ENCODE measurements around the genes CEL and SARDH.

- PRO-cap = no peak
These were observed 5.6 kb downstream of the GFI1B start for GRCh38 chr9:132983816-132984721.

DNA sequence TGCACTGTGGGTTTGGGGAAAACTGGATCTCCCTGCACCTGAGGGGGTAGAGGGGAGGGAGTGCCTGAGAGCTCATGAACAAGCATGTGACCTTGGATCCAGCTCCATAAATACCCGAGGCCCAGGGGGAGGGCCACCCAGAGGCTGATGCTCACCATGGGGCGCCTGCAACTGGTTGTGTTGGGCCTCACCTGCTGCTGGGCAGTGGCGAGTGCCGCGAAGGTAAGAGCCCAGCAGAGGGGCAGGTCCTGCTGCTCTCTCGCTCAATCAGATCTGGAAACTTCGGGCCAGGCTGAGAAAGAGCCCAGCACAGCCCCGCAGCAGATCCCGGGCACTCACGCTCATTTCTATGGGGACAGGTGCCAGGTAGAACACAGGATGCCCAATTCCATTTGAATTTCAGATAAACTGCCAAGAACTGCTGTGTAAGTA is at the start of gene CEL:
TSS of gene CEL (plus strand) at position 135 of the 432 bp plus-strand sequence.
- PRO-cap = no peak

DNA sequence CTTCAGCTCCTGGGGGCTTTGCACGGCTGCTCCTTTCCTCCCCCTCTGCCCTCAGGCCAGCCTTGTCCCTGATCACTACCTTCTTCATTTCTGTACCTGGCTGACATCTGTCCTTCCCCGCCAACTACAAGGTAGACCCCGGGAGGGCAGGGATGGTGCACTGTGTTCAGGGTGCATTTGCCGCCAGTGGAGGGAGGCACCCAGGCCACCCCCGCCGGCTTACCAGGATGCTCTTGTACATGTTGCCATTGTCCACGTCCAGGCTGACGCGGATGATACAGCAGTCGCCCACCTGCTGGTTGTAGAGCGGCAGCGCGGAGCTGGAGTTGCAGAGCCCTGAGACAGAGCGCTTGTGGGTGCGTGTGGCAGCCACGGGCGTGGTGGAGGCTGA is 19.7 kb downstream of the RALGDS start:
- PRO-cap = no peak

DNA sequence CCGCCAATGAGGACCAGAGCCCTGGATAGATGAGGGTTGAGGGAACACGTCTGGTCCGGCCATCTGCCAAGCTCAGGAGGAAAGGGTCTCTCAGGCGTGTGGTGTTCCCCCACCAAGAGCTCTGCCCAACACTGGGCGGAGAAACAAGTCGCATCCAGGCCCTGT is 1.5 kb downstream of the RALGDS start:
- PRO-cap = bidirectional peak, plus-strand start at position 24 of the sequence, minus-strand start outside the sequence; bidirectional peak, plus-strand start outside the sequence, minus-strand start at position 123 of the sequence

GRCh38 chr9:133121928-133122503 is 976 bp upstream of the RALGDS start:
- PRO-cap = no peak

- PRO-cap = bidirectional peak, plus-strand start at chr9:133133976, minus-strand start at chr9:133133803
These were observed 12.9 kb upstream of the RALGDS start for GRCh38 chr9:133133684-133134568.

- PRO-cap = unidirectional peak, plus-strand start at chr9:133252688
These were observed 43.0 kb upstream of the OBP2B start for GRCh38 chr9:133251653-133252816.

DNA sequence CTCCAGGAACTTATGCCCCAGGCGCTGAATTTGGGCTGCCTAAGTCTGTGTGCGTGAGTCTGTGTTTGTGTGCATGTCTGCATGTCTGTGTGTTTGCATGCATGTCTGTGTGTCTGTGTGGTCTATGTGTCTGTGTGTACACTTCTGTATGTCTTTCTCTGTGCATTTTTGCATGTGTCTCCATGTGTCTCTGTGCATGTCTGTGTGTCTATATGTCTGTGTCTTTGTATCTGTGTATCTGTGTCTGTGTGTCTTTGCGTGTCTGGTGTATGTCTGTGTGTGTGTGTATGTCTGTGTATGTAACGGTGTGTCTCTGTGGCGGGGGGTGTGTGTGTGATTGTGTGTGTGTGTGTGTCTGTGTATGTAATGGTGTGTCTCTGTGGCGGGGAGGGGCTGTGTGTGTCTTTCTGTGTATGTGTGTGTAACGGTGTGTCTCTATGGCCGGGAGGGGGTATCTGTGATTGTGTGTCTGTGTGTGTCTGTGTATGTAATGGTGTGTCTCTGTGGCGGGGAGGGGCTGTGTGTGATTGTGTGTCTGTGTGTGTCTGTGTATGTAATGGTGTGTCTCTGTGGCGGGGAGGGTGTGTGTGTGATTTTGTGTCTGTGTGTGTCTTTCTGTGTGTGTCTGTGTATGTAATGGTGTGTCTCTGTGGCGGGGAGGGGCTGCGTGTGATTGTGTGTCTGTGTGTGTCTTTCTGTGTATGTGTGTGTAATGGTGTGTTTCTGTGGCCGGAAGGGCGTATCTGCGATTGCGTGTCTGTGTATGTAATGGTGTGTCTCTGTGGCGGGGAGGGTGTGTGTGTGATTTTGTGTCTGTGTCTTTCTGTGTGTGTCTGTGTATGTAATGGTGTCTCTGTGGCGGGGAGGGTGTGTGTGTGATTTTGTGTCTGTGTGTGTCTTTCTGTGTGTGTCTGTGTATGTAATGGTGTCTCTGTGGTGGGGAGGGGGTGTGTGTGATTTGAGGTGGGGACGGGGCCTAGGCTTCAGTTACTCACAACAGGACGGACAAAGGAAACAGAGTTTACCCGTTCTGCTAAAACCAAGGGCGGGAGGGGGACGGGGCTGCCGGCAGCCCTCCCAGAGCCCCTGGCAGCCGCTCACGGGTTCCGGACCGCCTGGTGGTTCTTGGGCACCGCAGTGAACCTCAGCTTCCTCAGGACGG is 45.9 kb upstream of the OBP2B start:
- PRO-cap = no peak

DNA sequence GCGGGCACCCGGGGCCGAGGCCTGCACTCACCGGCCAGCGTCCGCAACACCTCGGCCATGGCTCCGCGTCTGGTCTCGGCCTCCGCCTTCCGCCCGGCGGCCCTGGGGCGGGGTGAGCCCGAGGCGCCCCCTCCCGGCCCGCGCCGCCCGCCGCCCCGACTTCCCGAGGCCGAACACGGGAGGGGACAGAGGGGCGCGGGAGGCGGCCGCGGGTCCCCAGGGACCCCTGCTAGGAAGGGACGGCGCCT is 60.9 kb downstream of the SURF6 start:
- PRO-cap = bidirectional peak, plus-strand start at position 188 of the sequence, minus-strand start at position 71 of the sequence

- PRO-cap = no peak
These were observed 7.3 kb downstream of the SURF4 start for GRCh38 chr9:133368248-133369214.

DNA sequence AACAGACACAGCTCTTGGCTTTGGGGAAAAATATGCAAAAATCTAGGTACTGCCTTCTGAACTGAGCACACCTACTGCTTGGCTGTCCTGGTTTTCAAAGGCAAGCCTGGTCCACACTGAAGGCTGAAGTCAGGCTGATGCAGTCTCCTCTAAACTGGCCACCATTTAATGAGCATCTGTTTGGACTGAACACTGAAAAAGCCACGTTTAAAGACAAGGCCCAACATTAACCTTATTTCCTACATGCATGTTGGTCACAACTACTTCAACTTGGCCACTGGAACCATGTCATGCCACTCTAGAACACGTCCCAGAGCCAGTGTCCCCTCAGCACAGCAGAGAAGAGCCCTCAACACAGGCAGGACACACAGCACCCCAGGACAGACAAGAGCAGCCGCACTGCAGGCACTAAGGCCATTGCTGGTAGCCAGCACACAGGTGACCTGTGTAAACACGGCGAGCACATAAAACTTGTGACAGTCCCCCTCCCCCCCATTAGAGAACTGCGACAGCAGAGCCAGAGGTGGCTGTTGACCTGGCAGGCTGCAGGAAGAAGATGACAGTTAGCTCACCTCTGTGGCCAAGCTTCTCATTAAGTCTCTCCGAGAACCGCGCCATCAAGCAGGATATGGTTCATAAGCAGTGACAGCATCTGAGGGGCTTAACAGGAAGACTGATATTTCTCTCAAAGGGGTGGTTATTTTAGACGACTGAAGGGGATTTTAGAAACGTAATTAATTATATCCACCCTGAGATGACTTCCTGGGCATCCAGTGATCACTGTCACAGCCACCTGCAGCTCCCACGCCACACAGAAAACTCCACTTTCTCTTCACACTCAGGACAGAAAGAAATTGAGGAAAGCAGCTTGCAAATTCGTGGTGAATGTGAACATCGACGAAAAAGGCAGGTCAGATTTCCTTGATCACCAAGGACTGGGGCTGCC is 5.3 kb downstream of the SURF4 start:
- PRO-cap = no peak

DNA sequence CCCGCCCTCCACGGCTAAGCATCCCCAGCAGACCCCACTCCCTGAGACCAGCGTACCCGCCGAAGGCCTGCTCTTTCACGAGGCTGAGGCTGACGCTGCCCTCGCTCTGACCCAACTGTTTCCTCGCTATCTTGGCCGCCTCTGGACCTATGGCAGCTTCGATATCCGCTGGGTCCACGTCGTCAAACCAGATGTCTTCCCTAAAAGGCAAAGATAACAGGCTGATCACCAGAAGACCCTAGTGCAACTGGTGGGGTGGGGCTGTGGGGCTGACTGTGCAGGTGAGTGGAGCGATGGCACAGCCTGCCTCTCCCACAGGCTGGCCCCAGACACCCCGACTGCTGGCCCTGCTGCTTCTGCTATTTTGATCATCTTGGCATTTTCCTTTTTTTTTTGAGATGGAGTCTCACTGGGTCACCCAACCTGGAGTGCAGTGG is 5.1 kb downstream of the REXO4 start:
- PRO-cap = no peak

DNA sequence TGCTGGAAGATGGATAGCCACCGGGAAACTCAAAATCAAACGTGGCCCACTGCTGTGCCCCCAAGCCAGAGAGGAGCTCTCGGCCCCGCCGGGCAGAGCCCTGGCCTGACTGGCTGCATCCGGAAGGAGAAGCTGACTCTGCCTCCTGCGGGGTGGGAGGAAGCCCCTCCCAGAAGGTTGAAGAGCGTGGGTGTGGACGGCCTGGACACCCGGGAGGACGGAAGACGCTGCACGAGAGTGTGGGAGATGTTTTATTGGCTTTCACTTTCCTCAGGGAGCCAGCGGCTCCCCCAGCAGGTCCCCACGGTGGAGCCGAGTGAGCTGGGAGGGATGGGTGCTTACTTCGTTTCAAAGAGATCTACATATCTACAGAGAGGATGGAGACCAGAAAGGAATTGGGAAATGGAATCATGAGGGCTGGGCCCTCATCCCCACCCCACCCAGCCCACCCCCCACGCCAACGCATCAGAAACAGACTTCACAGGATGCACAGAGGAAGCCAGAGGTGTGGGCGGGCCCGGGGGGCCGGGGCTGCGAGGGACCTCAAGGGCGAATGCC is 32.3 kb downstream of the FAM163B start:
- PRO-cap = no peak

DNA sequence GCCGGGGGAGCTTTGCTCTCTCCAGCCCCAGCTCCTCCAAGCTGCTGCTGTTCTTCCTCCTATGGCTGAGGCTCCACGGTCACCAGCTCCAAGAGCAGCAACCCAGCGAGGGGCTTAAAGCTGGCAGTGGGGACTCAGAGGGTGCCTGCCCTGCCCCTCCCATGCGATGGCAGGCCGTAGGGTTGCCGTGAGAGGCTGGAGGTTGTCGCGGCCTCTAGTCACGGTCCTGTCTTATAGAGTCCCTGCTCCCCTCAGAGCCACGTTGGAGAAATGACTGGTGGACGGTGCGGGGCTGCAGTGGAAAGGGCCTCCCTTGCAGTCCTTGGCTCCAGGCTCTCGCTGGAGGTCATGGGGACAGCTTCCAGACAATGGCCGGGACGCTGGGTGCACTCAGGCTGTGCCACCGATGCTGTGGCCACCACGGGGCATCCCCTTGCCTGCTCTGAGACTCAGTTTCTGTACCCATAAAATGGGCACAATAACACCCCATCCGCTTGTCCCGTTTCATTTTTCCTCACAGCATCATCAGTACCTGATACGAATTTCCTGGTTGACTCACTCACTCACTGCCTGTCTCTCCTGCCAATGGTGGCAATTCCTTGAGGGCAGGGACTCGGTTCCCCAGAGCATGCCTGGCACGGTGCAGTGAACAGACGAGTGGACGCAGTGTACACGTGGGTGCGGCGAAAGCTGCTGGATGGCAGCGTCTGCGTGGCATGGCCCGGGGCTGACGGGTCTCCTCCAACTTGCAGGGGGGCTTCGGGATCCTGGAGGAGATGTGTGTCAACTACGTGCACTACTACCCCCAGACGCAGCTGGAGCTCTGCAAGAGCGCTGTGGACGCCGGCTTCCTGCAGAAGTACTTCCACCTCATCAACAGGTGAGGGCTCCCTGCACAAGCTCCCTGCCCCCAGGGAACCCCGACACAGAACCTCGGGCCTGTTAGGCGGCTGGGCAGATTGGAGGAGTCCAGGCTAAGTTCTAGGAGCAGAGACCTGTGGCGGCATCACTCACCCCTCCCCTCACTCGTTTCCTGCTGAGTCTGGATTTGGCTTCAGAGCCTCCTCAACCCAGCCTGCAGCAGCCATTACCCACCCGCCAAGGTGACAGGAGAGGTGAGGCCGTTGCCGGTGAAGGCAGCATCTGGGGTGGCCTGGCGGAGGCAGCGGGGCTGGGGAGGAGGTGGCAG is 20.0 kb downstream of the DBH start:
- PRO-cap = no peak

- PRO-cap = no peak
These were observed 28.9 kb downstream of the SARDH start for GRCh38 chr9:133708896-133709954.

DNA sequence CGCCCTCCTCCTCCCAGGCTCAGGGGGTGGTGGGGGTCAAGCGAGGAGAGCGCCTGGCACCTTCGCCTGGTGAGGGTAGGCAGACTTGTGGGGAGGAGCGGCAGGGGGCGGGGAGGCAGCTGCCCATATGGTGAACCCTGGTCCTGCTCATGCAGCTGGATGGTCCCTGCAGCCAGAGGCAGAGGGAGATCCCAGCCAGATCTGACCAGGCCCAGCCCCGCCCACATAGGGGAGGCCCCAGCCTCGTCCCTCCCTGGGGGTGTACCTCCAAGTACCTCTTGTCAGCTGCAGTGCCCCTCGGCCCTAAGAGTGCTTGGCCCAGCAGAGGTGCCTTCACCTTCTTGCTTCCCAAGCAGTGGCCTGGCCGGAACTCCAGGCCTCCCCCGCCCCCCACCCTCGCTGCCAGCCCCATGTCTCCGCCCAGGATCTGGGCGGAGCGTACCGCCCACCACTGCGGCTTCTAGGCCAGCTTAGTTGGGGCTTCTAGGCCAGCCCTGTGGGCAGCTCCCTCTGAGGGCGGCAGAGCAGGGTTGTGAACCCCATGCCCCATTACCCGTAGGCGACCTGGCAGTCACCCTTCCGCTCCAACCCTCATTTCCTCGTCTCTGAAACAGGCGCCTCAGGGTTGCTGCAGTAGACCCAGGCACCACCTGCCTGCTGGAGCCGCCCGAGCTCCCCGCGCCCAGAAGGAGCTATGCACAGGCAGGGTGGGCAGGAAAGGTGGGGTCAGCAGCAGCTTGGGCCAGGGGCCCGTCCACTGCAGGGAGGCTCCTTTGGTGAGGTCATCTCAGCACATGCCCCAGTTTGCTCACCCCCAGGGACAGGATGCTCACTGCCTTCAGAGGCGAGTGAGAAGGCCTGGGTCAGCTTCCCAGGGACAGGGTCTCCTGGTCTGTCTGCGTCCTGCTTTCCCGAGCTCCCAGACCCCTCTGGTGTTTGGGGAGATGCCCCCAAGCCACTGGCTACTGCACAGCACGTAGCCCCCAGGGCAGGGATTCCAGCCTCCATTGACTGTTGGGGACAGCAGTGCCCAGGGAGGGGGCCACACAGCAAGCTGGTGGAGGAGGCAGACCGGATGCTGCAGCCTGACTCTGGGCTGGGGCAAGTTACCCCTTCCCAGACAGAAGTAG is at the start of gene SARDH:
TSS of gene SARDH (minus strand) at position 374 of the 1,130 bp plus-strand sequence.
- PRO-cap = bidirectional peak, plus-strand start at position 306 of the sequence, minus-strand start at position 161 of the sequence

DNA sequence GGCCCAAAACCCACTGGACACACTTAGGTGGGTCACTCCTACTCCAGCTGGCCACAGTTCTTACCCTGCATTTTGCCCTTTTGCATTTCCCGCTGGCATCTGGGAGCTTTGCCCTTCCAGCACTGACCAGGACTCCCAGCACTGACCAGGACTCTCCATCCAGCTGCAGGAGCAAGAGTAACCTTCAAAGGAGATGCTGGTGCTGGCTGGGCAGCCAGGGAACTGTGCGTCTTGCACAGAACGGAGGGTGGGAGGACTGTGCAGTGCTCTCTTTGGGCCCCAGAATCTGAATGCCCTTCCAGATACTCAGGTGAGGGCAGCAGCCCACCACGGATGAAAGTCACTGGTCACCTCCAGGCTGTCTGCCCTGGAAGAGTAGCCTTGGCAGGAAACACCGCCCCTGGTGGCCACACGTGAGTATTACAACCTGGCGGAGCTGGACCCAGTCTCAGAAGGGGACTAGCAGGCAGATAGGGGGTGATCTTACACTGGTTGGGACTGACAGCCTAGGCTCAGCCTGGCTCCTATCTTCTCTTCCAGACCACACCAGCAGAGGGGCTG is 4.7 kb upstream of the SARDH start:
- PRO-cap = no peak

DNA sequence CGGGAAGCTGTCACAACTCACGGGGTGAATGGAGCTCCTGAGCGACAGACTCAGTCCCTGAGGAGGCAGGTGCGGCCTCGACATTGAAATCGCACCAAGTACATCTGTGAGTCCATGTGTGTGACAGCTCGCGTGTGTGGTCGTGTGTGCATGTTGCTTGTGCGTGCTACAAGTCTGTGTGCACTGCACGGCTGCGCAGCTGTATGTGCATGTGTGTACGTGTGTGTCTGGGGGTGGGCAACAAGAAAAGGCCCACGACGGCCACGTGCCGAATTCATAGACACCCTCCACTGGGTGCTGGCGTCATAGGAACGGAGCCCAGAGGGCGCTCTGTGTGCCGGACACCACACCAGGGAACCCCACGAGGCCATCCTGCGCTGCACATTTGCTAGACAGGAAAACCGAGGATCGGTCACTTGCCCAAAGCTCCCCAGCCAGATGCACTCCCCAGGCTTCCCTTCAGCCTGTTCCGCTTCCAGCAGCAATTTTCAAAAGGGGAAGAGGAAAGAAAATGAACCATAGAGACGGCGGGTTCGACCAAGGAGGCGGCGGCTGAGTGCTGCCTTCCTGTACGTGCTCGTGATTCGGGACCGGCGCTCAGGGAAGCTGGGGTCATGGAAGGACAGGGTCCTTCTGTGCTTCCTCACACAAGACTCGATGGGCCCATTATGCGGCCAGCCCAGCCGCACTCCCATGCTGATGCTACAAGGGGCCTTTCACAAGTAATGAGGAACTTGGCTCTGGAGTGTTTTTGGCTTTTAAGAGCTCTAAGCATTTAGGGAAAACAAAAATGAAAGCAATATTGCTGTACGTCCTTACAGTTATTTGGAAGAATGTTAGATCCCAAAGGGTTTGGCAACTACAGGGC is 124.5 kb upstream of the SARDH start:
- PRO-cap = no peak

GRCh38 chr9:133865366-133866246 is 126.5 kb downstream of the VAV2 start:
- PRO-cap = no peak

- PRO-cap = no peak
These were observed 103.9 kb downstream of the VAV2 start for GRCh38 chr9:133888058-133888811.